GM12892 (cell line): ENCODE results near the genes KISS1R, ARHGAP45 and STK11.

DNA sequence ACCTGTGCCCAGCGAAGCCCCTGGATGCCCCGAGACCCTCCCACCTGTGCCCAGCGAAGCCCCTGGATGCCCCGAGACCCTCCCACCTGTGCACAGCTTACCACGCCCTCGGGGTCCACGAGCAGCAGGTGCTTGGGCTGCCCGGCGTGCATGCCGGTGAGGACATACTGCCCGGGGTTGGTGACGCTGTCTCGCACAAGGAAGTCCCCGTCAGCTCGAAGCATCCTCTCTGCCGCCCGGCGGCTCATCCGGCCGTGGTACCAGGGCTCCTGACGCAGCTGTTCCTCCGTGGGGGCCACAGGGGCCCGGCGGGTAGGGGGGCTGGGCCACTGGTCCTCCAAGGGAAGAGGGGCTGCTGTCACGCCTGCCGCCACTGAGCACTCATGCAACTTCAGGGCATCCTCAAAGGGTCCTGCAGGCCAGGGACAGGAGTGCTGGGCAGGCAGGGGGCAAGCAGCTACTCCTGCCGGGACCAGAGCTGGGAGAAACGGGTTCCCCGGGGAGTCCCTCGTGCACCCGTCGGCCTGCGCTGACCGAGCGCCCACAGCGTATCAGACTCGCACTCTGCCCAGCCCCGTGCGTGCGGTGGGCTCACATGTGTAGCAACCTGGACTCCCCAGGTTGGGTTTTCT is 13.2 kb upstream of the C2CD4C start:
- RRBS: 72% methylated on average over 12 of the region's 40 CpGs

GRCh38 chr19:426989-427746 is 18.2 kb upstream of the C2CD4C start:
- RRBS: 72% methylated on average over 8 of the region's 53 CpGs

DNA sequence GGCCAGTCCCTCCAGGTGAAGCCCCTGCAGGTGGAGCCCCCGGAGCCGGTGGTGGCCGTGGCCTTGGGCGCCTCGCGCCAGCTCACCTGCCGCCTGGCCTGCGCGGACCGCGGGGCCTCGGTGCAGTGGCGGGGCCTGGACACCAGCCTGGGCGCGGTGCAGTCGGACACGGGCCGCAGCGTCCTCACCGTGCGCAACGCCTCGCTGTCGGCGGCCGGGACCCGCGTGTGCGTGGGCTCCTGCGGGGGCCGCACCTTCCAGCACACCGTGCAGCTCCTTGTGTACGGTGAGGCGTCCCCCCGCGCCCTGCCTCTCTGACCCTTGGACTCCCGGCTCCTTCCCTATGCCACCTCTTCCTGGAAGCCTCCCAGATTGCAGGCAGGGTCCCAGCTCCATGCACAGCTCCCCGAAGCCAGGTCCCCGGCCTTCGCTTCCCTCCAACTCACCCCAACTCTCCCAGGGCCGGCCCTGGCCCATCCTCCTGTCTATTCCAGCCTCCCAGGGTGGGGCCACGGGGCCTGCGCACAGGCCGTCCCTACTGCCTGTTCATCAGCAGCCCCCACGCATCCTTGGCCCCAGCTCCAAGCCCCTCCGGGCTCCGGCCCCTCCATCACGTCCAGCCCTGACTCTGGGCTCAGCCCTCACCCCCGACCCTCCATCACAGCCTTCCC is 1.7 kb downstream of the MADCAM1 start:
- RRBS: 5% methylated on average over 6 of the region's 49 CpGs

GRCh38 chr19:566895-567138 is 5.6 kb upstream of the BSG start:
- RRBS: no CpG with 5 or more reads among the region's 11 CpGs

- RRBS: 97% methylated on average over 3 of the region's 13 CpGs
These were observed 5.2 kb upstream of the BSG start for GRCh38 chr19:567221-567651.

- RRBS: no CpG with 5 or more reads among the region's 64 CpGs
These were observed 1.4 kb upstream of the BSG start for GRCh38 chr19:570641-571652.

DNA sequence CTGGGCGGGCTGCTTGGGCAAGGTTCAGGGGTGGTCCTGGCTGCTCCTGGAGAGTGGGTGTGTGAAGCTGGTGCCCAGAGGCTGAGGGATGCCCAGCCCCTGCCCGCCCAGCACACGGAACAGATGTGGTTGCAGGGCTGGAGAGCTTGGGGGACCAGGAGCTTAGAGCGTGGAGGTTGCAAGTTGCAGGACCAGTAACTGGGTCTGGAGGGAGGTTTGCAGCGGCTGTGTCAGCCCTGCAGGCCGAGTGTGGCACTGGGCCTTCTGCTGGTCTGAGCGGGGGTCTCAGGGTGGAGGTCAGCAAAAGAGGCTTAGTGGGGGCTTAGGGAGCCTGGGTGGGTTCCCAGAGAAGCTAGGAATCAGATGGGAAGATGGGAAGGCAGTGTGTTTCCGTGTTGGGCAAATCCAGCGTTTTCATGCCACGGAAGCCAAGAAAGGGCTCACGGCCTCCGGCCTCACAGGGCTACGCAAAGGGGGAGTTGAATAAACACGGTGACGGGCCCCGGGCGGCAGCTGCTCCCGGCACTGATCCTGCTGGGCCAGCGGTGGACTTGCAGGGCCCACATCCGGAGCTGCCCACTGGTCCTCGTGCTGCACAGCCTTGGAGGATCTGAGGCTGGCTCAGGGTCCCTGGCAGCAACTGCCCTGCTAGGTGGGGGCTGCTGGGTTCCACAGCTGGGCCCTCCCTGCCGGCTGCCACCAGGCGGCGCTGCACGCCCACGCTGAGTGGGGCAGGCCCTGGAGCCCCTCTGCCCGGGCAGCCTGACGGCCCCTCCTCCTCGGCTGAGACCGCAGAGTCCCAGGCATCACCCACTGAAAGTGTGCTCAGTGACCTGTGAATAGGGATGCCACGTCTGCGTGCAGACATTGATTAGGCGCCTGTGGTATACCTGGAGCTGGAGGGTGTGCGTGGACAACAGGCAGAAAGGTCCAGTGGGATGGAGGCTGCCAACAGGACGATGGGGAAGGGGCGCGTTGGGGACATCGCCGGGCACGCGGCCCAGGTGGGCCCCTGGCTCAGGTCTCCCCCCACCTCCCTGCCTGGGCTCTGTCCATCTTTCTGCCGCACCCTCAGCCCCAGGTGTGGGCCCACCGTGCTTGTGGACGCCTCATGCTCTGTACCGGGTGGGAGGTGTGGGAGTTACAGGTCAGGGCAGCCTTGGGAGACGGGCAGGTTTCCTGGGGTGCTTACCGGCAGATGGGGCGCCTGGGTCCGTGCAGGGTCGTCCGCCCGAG is 5.4 kb upstream of the HCN2 start:
- RRBS: 31% methylated on average over 14 of the region's 52 CpGs

GRCh38 chr19:722493-722972 is 13.8 kb downstream of the PALM start:
- RRBS: 4% methylated on average over 3 of the region's 11 CpGs

- RRBS: 83% methylated on average over 6 of the region's 28 CpGs
These were observed 9.9 kb downstream of the CFD start for GRCh38 chr19:869152-869954.

GRCh38 chr19:891566-892337 is 1.2 kb downstream of the MED16 start:
- RRBS: no CpG with 5 or more reads among the region's 45 CpGs

- RRBS: 2% methylated on average over 26 of the region's 52 CpGs
These were observed at the start of gene KISS1R for GRCh38 chr19:916946-917542. TSS of gene KISS1R (plus strand) at chr19:917333.

- RRBS: 14% methylated on average over 6 of the region's 52 CpGs
These were observed 6.7 kb downstream of the ARID3A start for GRCh38 chr19:932285-933242.

- RRBS: under 1% methylated on average over 6 of the region's 49 CpGs
These were observed 1.4 kb upstream of the WDR18 start for GRCh38 chr19:982516-983277.

DNA sequence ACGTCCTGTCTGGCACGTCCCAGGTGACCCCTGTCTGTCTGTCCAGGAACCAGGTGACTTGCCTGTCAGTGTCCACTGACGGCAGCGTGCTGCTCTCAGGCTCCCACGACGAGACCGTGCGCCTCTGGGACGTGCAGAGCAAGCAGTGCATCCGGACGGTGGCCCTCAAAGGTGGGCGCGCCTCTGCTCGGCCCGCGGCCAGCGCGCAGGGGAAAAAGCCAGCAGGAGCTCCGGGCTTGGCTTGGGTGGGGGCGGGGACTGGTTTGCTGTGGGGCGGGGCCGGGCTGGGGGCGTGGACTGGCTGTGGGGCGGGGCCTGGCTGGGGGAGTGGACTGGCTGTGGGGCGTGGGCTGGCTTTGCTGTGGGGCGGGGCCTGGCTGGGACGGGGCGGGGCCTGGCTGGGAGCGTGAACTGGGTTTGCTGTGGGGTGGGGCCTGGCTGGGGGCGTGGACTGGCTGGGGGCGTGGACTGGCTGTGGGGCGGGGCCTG is 7.1 kb downstream of the WDR18 start:
- RRBS: 83% methylated on average over 10 of the region's 32 CpGs

DNA sequence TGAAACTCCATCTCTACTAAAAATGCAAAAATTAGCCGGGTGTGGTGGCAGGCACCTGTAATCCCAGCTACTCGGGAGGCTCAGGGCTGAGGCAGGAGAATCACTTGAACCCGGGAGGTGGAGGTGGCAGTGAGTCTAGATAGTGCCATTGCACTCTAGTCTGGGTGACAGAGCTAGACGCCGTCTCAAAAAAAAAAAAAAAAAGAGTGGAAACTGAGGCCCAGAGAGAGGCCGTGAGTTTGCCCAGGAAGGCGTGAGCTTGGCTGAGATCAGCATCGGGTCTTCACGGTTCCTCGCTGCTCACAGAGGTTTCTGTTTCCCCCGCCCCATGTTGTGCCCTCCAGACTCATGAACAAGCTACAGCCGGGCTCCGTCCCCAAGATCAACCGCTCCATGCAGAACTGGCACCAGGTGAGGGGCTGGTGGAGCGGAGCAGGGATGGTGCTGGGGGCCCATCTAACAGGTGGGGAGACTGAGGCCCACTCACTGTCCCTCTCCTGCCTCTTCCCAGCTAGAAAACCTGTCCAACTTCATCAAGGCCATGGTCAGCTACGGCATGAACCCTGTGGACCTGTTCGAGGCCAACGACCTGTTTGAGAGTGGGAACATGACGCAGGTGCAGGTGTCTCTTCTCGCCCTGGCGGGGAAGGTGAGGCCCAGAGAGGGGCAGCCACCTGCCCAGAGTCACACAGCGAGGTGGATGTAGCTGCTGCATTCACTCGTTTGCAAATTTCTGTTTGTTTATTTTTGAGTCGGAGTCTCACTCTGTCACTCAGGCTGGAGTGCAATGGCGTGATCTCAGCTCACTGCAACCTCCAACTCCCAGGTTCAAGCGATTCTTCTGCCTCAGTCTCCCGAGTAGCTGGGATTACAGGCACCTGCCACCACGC is 5.9 kb downstream of the CNN2 start:
- RRBS: no CpG with 5 or more reads among the region's 28 CpGs

- RRBS: no CpG with 5 or more reads among the region's 17 CpGs
These were observed 1.1 kb upstream of the ABCA7 start for GRCh38 chr19:1038760-1039317.

DNA sequence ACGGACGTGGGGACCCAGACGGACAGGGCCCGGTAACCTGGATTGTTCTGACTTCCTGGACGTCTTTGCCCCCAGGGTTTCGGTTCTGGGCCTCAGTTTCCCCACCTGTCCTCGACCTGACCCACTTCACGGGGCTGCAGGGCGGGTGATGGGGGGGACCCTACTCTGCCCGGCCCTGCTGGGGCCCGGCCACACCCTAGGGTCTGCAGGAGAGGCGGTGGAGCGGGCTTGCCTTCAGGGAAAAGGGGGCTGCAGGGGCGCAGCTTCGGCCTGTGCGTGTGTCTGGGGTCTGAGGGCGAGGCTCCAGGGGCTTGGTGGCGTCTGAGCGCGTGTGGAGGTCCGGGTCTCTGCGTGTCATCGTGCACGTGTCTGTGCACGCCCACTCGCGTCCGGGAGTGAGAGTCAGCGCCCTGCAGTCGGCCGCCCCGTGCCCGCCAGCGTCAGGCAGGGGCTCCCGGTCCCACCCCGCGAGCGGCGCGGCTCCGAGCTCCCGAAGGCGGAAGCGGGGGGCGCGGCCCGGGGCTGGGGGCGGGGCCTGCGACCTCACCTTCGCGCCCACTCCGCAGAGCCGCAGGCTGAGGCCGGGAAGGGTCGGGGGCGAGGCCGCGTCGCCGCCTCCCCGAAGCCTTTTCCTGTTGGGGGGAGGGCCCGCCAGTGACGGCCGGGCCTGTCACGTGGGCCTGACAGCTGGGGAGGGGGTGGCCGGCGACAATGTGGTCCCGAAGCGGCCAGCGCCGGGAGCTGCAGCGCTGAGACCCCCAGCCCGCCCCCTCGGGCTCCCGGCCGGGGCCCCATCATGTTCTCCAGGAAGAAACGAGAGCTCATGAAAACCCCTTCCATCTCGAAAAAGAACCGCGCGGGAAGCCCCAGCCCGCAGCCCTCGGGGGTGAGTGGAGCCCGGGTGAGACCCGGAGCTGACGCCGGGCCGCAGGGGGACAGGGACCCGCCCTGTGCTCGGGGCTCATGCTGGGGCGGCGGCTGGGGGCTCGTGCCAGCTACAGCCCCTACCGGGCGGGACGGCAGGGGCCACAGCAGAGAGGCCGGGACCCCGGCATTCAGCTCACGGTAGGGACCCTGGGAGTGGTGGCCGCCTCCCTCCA is at the start of gene ARHGAP45:
Gene ARHGAP45 (plus strand): TSS at position 558 of the 1,100 bp plus-strand sequence.
- RRBS: 1% methylated on average over 54 of the region's 100 CpGs

DNA sequence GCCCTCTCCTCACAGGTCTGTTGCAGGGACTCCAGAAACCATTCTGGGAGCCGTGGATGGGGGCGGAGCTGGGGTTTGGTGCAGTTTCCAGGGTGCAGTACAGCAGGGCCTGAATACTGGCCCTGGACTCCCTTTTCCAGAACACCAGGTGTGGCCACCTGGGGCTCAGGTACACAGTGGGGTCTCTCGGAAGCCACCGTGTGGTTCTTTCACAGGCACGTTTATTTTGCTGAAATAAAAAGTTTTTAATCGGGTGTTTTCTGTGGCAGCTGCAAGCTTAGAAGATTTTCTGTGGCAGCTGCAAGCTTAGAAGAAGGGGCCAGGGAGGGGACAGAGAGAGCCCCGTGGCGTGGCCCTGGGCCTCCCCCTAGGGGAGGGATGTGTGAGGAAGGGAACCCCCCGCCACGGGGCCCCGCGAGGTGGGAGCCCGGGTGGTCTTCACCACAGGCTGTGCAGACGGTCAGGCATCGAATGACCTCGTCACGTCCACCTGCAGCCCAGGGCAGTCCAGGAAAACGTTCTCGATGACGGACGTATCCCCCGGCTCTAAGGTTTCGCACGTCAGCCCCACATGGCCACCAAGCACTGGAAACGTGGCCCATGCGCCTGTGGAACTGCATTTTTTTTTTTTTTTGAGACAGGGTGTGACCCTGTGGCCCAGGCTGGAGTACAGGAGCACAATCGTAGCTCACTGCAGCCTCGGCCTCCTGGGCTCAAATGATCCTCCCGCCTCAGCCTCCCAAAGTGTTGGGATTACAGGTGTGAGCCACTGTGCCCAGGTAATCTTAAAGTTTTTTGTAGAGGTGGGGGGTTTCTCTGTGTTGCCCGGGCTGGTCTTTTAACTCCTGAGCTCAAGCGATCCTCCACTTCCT is 8.6 kb downstream of the POLR2E start:
- RRBS: no CpG with 5 or more reads among the region's 31 CpGs

- RRBS: no CpG with 5 or more reads among the region's 12 CpGs
These were observed 26.9 kb downstream of the SBNO2 start for GRCh38 chr19:1147263-1147547.

- RRBS: 1% methylated on average over 45 of the region's 129 CpGs
These were observed at the start of gene STK11 for GRCh38 chr19:1205281-1206220. TSS of gene STK11 (plus strand) at chr19:1205778.